ENCODE results near the gene SLC38A4.

DNA sequence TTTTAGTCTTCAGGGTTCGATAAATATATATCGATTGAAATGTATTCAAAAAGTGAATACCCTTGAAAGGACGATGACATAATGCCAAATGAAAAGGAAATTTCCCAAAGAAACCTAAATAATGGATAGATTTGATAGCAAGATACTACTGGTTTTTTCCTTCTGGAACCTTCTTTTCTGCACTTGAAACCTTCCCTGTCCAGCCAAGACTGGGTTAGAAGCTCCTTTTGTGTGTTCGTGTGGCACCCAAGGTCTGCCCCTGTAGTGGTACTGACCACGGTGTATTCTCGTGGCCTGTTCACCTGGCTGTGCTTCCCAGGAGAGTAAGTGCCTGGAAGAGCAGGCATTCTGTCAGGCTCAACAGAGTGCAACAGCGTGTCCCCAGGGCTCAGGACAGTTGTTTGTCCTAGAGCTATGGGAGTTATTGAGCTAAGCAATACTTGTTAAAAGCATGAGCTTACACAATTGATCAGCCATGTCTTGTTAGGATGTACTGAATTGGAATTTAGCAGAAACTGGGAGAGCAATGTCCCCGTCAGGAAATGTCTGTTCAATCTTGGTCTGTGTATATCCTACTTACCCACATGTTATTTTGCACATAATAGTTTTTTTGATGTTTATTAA lies 12.8 kb upstream of the SLC38A2 start:
- CAGE, long polyA plus RNA = no peak
- RRBS = no CpG with 5 or more reads among the region's 8 CpGs

DNA sequence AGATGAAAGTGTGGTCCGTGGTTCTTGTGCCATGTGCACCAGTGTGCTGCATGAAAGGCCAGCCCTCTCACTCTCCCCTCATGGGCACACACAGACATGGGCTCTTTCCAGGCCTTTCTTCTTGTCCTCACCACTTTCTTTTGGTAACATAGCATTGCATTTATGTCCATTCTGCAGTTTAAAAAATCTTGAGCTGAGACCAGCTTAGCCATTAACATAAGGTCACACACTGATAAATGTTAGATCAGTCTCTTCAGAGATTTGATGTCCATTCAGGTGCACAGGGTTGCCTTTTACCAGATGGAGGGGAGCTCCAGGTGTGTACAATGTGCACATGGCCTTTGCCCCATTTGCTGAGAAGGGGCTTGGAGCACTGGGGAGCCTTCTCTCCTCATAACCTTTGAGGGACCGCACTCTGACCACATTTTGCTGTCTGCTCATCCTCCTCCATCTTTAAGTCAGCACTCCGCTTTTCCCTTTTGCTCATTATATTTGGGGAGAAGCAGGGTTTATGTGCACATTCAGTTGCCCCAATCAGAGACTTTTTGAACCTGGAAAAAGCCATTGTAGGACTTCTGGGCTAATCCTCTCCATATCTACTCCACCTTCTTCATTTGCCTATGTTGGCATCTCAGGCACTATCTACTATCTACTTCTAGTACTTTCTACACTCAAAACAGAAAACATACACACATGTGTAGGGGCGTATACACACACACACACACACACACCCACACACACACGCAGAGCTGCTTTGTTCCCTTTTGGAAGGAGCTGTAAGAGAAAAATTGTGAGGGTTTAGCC lies 28.7 kb upstream of the SLC38A2 start:
- CAGE, long polyA plus RNA = no peak
- RRBS = no CpG with 5 or more reads among the region's 5 CpGs

DNA sequence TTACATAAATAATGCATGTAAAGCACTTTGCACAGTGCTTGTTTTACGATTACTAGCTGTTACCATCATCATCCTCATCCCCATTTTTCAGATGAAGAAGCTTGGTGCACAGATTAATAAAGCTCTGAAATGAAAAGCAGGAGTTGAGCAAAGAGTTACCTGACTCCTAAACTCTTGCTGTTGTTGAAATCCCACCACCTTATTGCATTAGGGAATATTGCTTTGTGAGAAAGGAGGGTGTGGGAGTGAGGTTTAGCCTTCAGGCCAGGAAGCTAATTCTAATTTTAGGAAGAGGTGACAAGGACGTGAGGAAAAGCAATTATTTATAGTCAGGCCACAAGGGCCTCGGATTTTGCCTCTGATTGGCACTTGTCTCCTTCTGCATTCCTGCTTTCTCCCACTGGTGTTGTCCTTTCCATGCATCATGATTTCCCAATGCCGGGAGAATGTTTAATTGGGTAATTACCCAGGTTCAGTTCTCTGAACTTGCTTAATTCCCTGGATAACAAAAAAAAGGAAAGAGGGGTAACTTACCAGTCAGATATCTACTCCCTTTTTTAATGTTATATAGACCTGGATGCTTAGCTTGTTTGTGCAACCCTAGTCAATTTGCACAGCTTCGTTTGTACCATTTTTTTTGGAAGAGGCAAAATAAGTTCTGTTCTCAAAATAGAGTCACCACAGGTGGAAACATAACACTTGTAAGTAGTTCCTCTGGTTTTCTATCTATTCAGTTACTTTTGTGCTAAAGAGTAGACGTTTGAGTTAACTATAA lies 38.0 kb upstream of the SLC38A2 start:
- CAGE, long polyA plus RNA = no peak
- RRBS = no CpG with 5 or more reads among the region's 6 CpGs

GRCh38 chr12:46738171-46738998 lies 87.4 kb downstream of the SLC38A4 start:
- CAGE, long polyA plus RNA = no peak
- RRBS = no CpG with 5 or more reads among the region's 5 CpGs

- CAGE, long polyA plus RNA = no peak
- RRBS = no CpG with 5 or more reads among the region's 1 CpG
Observed at GRCh38 chr12:46787833-46788093, 38.0 kb downstream of the SLC38A4 start.

DNA sequence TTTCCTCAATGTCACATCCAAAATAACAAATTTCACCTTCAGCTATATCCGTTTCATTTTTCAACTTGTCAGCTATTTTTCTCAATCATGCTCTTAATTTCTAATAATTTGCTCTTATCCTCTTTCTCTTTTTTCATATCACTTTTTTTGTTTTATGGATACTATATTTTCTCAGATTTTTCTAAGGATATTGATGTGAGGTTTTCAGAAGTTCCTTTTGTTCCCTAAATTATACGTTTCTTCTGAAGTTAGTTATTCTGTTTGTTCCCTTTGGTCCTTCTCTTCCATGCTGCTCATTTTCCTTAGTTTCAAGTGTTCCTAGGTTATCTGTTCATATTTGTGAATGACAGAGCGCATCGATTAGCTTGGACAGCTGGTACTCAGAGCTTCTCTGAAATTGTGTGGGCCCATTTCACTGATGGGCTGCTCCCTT lies 29.7 kb downstream of the SLC38A4 start:
- CAGE, long polyA plus RNA = no peak
- RRBS = no CpG with 5 or more reads among the region's 4 CpGs

DNA sequence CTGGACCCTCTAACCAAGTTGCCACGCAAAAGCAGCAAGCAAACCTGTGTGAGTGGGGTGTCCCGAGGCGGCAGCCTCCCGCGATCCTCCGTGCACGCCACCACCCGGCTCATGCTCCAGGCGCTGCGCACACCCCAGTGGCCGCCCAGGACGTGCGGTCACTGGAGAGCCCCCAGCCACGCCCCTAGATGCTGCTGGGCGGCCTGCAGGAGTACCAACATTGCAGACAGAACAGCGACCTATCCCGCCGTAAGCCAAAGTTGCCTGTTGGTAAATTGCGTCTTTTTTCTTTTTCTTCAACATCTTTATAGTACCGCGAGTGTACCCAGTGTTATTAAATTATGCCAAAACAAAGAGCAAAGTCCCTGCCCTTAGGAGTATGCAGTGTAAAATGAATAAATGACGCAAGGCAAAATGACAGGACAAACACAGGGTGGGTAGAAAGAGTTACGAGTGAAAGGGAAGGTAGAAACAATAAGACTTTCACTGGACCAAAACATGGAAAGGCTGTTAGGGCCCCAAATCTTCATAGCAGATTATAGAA lies at the start of gene SLC38A4:
Gene SLC38A4 (minus strand): TSS at position 139 of the 544 bp plus-strand sequence.
- CAGE, long polyA plus RNA = no peak
- RRBS = no CpG with 5 or more reads among the region's 23 CpGs

DNA sequence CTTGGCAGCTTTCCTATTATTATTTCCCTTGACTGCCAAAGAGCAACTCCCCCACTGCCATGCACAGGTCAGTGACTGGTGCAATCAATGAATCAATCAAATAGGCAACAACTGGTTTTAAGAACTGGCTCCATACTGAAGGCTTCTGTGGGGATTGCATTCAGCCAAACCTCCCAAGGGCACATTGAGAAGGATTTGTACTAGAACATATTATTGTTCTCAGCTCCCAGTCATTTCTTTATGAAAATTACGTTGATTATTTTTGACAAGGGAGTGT lies 115.3 kb upstream of the PCED1B start:
- CAGE, long polyA plus RNA = no peak
- RRBS = no CpG with 5 or more reads among the region's 1 CpG

- CAGE, long polyA plus RNA = no peak
- RRBS = no CpG with 5 or more reads among the region's 3 CpGs
Observed at GRCh38 chr12:47035262-47036015, 44.0 kb upstream of the PCED1B start.

GRCh38 chr12:47081124-47081644 lies 1.4 kb upstream of the AMIGO2 start:
- CAGE, long polyA plus RNA = no peak
- RRBS = no CpG with 5 or more reads among the region's 6 CpGs

DNA sequence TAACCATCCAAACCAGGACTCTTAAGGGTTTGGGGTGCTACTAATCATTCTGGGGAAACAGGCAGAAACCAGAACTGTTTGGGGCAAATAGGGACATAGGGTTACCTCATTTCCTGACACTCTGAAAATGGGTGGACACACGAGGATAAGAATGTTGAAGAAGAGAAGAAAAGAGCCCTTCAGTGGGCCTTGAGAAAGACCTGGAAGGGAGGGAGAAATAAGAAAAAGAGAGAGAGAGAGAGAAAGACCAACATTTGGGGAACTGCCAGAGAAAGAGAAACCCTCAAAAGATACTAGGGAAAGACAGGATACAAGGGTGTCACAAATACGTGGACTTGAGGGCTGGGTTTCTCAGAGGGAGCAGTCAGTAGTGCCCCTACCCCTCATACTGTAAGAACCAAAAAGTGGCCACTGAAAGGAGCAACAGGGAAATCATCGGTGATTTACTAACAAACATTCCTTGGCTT lies 143.2 kb upstream of the AMIGO2 start:
- CAGE, long polyA plus RNA = no peak
- RRBS = no CpG with 5 or more reads among the region's 3 CpGs

DNA sequence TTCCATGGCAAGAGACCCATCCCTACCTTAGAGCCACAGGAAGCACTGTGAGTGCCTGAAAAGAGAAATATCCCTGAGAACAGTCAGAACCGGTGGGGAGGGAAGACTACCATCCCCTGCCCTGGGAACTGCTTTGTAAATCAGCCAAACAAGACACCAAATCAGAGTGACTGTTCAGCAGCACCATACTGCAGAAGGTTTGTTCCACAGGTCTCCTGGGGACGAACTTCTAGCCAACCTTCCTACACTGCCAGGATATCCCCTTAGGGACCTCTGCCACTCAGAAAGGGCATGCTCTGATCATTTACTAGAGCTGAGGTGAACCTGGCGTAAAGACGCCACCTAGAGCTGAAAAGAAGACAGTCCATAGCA lies 227.9 kb upstream of the AMIGO2 start:
- CAGE, long polyA plus RNA = no peak
- RRBS = no CpG with 5 or more reads among the region's 4 CpGs

DNA sequence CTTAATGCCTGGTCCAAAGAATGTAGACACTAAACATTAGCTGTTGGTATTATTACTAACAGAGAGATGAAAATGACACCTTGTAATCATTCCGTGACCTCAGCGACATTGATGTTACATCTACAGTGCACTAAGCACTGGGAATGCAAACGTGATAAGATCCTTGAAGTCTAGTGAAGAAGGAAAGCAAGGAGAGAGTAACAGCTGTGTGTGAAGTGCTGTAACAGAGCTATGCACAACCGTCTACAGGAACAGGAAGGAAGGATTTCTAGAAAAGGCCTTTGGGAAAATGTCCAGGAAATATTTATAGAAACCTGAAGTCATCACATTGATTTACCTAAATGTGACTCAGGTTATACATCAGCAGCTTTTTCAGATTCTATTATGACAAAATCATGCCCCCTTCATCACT lies 304.1 kb upstream of the AMIGO2 start:
- CAGE, long polyA plus RNA = no peak
- RRBS = no CpG with 5 or more reads among the region's 4 CpGs

GRCh38 chr12:47473188-47473387 lies 232.7 kb downstream of the RPAP3 start:
- CAGE, long polyA plus RNA = no peak
- RRBS = no CpG with 5 or more reads among the region's 2 CpGs

- CAGE, long polyA plus RNA = no peak
- RRBS = 89% methylated on average over 4 of the region's 16 CpGs
Observed at GRCh38 chr12:47739667-47740350, 14.5 kb upstream of the ENDOU start.

DNA sequence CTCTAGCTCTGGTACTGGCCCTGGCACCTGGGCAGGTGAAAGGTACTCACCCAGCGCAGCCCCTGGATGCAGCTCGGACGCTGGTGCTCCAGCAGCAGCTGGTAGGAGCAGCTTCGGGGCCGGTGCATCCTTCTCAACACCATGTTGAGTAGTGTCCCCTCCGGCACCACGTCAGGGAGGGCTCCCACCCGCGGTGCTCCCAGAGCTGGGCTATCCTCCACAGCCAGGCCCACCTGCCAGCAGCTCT lies 941 bp downstream of the RAPGEF3 start:
- CAGE, long polyA plus RNA = no peak
- RRBS = no CpG with 5 or more reads among the region's 9 CpGs

GRCh38 chr12:47759708-47760063 lies 1.0 kb upstream of the RAPGEF3 start:
- CAGE, long polyA plus RNA = no peak
- RRBS = no CpG with 5 or more reads among the region's 6 CpGs

DNA sequence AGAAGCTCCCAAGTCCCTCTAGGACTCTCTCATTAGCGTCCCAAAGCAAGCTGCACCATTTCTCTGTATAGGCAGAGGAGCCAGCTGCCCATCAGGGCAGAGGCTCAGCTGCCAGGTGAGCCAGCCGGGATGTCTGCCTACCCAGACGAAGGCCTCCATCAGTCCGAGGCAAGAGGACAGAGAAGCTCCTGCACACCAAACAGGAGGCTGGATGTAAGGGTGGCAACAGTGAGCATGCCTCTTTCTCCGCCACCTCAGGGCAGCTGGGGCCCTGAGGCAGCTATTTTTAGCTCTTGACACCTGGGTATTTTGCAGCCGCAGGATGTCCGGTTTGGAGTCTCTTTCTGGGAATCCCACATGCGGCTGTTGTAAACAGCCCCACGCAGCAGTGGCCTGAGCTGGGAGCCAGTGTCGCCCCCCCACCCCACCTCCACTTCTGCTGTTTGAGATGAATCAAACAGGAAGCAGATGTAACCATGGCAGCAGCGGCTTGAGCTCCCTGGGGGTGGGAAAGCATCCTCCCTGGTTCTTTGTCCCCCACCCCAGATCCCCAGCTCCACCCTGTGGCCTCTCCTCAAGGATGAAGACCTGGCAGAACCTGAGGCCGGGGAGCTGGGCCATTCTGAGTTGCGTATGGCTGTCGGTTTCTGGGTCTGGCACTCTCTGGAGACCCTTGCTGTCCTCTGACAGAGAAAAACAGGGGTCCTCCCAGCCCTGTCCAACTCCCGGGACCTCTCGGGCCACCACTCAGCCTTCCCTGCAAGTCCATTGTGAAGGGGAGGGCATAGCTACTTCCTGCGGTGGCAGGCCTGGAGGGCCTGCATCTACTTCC lies 11.6 kb downstream of the HDAC7 start:
- CAGE, long polyA plus RNA = no peak
- RRBS = no CpG with 5 or more reads among the region's 17 CpGs

DNA sequence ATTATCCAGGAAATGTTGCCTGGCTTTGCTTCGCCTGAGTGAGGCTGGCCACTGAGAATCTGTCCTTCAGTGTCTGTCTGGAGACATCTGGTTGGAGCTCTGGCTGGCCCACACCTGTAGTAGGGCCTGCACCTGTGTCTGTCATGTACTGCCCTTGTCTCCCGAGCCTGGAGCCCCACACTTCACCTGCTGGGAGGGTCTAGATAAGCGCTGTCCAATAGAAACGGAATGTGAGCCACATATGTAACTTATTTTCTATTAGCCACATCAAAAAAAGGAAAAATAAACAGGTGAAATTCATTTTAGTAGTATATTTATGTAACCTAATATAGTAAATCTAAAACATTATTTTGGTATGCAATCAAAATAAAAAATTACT lies 9.9 kb upstream of the HDAC7 start:
- CAGE, long polyA plus RNA = no peak
- RRBS = no CpG with 5 or more reads among the region's 4 CpGs

DNA sequence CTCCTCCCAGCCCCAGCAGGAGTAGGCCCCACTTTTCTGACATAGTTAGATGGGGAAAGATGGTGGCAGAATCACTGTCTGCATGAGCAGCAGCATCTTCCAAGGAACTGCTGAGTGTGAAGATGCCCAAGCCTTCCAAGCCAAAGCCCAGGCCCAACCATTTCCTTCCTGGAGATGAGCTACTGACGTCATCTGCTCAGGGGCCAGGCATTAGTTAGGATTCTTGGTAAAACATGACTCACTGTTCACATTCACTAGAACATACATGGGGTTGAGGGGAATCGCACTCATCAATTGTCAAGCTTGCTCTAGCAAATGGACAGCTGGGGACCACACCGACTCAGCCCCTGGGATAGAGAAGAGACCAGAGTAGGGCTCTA lies 37.2 kb downstream of the VDR start:
- CAGE, long polyA plus RNA = no peak
- RRBS = no CpG with 5 or more reads among the region's 3 CpGs

Measured in mammary epithelial cell (primary cell).